Panc1 (cell line): ENCODE measurements around the gene DLEC1.

- RRBS, 2 experiments, result no CpG with 5 or more reads among the region's 7 CpGs
Observed at GRCh38 chr3:37054938-37055442, 61.7 kb downstream of the MLH1 start.

- RRBS, 2 experiments, result no CpG with 5 or more reads among the region's 2 CpGs
Observed at GRCh38 chr3:37093496-37094266, 80.7 kb downstream of the LRRFIP2 start.

DNA sequence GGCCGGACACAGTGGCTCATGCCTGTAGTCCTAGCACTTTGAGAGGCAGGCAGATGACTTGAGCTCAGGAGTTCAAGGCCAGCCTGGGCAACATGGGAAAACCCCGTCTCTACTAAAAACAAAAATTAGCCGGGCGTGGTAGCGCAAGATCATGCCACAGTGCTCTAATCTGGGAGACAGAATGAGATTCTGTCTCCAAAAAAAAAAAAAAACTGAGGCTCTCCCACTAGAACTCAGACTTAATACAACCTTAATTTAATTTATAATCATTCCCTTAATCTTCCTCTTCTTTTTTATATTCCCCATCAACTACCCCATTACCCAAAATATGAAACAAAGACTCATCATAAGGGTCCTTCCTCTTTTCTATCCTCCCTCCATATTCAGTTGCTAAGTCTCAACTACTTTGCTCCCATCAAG, 33.9 kb downstream of the LRRFIP2 start:
- RRBS, 2 experiments, result no CpG with 5 or more reads among the region's 5 CpGs

GRCh38 chr3:37181603-37182136, 7.3 kb upstream of the LRRFIP2 start:
- RRBS, 2 experiments, result no CpG with 5 or more reads among the region's 7 CpGs

DNA sequence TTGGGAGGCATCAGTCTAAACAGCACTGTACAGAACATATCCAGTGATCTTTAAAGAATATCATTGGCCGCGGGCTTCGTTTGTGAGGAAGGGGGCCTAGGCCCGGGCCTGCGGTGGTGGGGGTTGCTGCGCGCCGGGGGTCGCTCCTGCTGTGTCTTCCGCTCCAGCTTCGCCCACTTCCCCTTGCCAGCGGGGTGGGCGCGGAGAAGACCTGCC, 32.3 kb downstream of the GOLGA4 start:
- RRBS, 2 experiments, result no CpG with 5 or more reads among the region's 14 CpGs

GRCh38 chr3:37299217-37299535, 56.1 kb downstream of the GOLGA4 start:
- RRBS, 2 experiments, result no CpG with 5 or more reads among the region's 2 CpGs

DNA sequence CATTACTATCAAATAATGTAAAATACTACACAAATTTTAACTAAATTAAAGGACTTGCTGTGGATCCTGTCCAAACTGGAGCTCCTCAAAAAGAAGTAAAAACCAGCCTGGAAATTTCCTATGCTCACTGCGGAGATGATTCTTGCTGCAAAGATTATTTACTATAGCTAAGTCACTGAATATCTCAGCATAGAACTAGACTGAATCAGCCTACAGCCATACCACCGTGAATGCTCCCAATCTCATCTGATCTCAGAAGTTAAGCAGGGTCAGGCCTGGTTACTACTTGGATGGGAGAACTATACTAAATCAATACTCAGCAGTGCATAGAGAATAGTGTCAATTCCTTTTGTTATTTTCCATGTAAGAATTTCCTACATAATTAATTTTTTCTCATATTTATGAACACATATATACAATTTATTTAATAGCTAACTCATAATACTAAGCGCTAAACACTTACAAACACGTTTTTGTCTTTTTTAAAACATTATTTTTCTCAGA, 98.4 kb downstream of the GOLGA4 start:
- RRBS, 2 experiments, result no CpG with 5 or more reads among the region's 4 CpGs

DNA sequence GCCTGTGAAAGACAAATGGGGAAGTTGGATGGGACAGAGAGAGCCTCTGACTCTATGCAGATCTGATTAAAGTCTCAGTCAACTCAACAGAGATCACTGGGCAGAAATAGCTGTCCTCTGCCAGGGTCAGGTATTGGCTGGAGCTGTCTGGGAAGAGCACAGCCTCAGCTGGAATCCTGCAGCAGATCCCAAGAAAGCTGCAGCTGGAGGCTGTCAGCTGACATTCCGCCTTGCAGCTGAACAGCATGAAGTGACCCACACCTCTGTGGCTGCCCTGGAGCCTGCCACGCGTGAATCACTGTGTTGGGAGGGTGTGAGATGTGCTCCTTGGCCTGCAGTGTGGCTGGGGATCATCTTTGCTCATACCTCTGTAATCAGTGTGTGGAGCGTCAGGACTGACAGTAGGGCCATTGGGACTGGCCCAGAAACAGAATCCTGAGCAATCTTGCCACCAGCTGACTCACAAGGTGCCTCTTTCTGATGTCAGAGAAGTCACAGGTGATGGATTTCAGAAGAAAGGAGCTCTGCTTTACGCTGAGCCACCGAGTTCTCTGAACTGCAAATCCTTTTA, 6.5 kb downstream of the ITGA9 start:
- RRBS, 2 experiments, result no CpG with 5 or more reads among the region's 6 CpGs

DNA sequence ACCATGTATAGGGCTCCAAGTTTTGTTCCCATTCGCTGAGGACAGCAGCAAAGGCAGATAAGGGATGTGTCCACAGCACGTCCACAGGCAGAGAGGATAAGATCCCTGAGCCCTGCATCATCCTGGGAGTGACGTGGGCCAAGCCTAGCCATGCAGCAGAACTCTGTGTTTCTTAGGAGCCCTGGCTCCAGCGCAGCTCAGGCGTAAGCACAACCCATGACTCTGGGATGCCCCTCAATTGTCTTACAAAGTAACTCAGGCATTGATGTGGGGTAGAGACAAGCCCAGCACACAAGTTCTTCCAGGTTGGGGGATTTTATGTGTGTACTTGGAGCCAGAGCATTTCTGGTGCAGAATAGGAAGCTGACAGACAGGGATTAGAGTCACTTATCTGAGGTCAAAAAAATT, 194.3 kb upstream of the CTDSPL start:
- RRBS, 2 experiments, result no CpG with 5 or more reads among the region's 5 CpGs

- RRBS, 2 experiments, result no CpG with 5 or more reads among the region's 10 CpGs
Observed at GRCh38 chr3:37739447-37740143, 122.1 kb upstream of the CTDSPL start.

- RRBS, 2 experiments, result no CpG with 5 or more reads among the region's 6 CpGs
Observed at GRCh38 chr3:37944256-37945339, 46.0 kb upstream of the VILL start.

- RRBS, 2 experiments, result no CpG with 5 or more reads among the region's 13 CpGs
Observed at GRCh38 chr3:37987679-37988510, 2.7 kb upstream of the VILL start.

DNA sequence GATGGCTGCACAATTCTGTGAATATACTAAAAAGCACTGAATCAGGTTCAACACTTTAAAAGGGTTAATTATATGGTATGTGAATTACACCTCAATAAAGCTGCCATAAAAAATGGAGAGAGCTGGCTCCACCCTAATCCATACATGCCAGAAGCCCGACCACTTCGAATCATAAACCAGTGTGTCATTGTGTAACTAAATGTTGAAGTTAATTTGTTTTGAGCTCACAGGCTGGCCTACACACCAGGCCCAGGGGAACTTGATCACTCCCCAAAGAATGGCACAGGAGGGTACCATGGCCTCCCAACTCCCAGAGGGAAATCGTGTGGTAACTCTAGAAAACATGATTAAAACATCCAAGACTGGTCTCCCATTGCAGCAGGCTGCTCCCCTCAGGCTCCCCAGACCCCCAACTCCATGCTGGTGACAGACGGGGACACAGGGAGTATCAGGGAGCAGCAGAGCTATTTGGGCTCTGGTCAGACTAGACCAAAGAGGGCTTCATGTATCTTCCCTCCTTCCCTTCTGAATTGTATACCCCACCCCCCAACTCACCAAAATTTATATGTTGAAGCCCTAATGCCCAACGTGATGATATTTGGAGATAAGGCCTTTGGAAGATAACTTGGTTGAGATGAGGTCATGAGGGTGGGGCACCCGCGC, 13.8 kb downstream of the PLCD1 start:
- RRBS, 2 experiments, result no CpG with 5 or more reads among the region's 7 CpGs

- RRBS, 2 experiments, result 66 to 80% methylated on average over 15 to 19 of the region's 65 CpGs
Observed at GRCh38 chr3:38039022-38039847, at the start of gene DLEC1. Gene DLEC1, plus strand, starts transcription at chr3:38039208.

DNA sequence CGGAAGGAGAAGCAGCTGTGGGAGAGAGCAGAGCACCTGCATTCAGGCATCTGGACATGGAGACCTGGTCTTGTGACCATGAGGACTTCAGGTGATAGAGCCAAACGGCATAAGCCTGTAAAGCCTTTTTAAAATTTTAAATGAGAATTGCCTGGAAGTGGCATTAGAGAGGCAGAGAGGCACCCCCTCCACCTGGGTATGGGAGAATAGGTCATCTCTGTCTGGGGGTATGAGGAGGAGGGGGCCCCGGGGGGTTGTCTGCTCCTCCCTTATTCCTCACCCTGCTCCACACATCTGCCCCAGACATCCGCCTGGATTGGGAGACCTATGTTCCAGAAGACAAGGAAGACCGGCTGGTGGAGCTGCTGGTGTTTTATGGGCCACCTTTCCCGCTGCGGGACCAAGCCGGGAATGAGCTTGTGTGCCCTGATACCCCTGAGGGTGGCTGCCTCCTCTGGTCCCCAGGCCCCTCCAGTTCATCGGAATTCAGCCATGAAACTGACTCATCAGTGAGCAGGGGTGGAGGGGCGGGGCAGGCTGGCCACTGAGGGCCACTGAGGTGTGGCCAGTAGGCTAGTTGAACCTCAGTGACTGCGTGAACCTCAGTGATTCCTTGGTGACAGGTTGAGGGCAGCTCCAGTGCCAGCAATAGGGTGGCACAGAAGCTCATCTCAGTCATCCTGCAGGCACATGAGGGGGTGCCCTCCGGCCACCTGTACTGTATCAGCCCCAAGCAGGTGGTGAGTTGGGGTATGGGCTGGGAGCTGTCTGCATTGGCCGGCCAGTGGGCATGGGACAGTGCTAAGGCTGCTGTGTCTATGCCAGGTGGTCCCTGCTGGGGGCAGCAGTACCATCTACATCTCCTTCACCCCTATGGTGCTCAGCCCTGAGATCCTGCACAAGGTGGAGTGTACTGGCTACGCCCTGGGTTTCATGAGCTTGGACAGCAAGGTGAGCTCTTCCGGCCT, 20.5 kb downstream of the ACAA1 start:
- RRBS, 2 experiments, result 37 to 39% methylated on average over 7 of the region's 15 CpGs

DNA sequence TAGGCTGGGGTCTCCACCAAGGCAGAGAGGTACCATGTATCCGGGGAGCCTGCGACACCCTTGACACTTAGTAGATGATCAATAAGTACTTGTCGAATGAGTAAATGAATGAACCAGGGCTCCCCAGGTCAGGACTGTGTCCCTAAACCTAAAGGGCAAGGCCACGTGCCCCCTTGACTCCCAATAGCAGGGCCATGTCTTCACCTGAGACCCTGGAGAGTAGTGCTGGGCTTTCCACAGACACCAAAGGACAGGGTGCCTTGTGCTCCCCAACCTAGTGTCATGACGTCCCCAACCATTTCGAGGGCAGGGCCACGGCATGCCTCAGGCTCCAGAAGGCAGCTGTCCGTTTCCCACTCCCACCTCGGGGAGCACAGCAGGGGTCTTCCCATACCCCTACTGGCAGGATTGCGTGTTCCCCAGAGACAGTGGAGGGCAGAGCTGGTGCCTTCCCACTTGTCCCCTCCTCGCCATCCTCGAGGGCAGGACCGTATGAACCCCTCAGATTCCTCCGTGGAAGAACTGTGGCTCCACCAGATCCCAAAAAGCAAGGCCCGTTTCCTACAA, 566 bp upstream of the MYD88 start:
- RRBS, 2 experiments, result no CpG with 5 or more reads among the region's 15 CpGs

GRCh38 chr3:38141007-38142431, 3.1 kb downstream of the MYD88 start:
- RRBS, 2 experiments, result no CpG with 5 or more reads among the region's 11 CpGs

- RRBS, 2 experiments, result no CpG with 5 or more reads among the region's 5 CpGs
Observed at GRCh38 chr3:38154717-38155425, 10.5 kb upstream of the OXSR1 start.

DNA sequence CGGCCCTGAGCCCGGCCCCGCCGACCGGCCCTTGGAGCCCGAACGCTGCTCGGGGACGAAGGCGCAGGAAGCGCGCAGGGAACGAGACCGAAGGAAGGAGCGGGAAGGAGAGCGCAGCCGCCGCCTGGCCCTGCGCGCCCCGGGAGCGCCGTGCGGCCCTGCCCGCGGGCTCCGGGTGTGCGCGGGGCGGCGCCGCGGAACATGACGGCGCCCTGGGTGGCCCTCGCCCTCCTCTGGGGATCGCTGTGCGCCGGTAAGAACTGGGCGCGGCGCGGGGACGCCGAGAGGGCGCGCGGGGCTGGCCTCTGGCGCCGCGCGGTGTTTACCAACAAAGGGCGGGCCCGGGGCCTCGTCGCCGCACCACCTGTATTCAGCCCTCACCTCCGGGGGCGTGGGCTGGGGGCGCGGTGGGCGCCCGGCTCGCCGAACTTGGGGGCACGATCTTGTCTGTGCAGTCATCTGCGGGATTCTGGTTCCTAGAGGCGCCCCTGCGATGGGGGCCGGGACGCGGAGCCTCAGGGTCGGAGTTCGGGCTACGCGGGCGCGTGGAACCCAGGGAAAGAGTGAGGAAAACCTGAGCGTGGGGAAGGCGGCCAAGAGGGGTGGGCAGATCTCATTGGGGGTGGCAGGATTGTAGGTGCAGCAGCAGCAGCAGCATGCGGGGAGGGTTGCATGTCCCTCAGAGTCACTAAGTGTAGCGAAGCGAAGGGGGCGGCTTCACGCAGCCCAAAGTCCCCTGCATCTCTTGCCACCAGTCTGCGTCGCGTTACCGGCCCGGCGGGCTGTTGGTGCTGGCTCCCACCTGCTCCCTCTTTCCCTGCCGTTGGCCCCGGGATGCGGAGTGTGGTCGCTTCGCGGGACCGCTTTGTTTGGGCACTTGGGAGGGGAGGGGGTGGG, 680 bp downstream of the ACVR2B start:
- RRBS, 2 experiments, result under 1 to 4% methylated on average over 41 to 52 of the region's 98 CpGs